Prostate gland (tissue), 2 donors: ENCODE results near the gene STK36.

DNA sequence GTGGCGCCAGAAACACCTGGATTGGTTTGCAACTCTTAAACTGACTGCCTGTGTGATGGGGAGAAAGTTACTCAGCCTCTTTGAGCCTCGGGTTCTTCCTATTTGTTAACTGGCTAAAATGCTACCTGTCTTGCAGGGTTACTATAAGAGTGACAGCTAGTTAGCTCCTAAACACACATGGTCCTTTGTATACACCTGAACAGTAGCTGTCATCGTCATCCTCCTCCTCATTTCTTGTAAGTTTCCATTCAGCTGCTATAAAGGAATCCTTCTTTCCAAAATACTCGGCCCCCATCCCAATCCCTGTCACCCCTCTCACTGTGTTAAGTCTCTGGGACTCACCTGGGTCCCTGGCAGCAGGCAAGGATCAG, 7.8 kb downstream of the PNKD start:
- PRO-cap = no peak
- RAMPAGE, long total RNA, 2 experiments = no peak in any of the 2 experiments

- PRO-cap = no peak
- RAMPAGE, long total RNA, 2 experiments = no peak in any of the 2 experiments
Measured at GRCh38 chr2:218294511-218294999, 2.3 kb upstream of the TMBIM1 start.

GRCh38 chr2:218394755-218395180, 4.9 kb upstream of the CTDSP1 start:
- PRO-cap = no peak
- RAMPAGE, long total RNA, 2 experiments = no peak in any of the 2 experiments

DNA sequence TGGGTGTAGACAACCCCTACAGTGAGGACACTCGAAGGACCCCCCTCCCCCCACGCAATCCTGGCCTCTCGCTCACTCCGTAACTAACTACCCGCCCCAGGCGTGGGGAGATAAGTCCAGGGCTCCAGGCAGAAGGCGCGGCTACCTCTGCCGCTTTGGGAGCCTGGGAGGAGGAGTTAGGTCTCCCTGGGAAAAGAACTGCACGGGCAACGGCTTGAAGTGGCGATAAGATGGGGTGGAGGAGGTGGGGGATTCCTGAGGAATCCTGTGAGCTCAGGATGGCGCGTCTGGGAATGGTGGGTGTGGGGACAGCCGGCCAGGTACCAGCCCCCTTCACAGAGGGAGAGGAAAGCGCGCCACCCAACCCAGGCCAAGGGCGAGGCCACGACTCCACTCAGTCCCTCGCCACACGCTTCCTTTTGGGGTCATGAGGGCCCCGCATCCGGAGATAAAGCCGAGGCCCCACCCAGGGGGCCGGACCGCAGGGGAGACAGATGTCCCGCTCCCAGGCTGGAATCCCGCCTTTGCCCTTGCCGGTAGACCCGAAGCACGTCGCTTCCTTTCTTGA, 1.9 kb upstream of the CTDSP1 start:
- PRO-cap = bidirectional peak, plus-strand start at position 113 of the sequence, minus-strand start at position 85 of the sequence; bidirectional peak, plus-strand start at position 183 of the sequence, minus-strand start at position 157 of the sequence; bidirectional peak, plus-strand start at position 521 of the sequence, minus-strand start at position 421 of the sequence
- RAMPAGE, long total RNA, 2 experiments = no peak in any of the 2 experiments

- PRO-cap = unidirectional peak, minus-strand start at chr2:218400936
- RAMPAGE, long total RNA, 2 experiments = no peak in any of the 2 experiments
Measured at GRCh38 chr2:218400828-218401661, 1.4 kb downstream of the CTDSP1 start.

GRCh38 chr2:218404637-218405036, 5.0 kb downstream of the CTDSP1 start:
- PRO-cap = no peak
- RAMPAGE, long total RNA, 2 experiments = no peak in any of the 2 experiments

GRCh38 chr2:218405037-218405743, 5.5 kb downstream of the CTDSP1 start:
- PRO-cap = no peak
- RAMPAGE, long total RNA, 2 experiments = no peak in any of the 2 experiments

GRCh38 chr2:218419291-218419663, 354 bp downstream of the VIL1 start:
- PRO-cap = no peak
- RAMPAGE, long total RNA, 2 experiments = no peak in any of the 2 experiments

DNA sequence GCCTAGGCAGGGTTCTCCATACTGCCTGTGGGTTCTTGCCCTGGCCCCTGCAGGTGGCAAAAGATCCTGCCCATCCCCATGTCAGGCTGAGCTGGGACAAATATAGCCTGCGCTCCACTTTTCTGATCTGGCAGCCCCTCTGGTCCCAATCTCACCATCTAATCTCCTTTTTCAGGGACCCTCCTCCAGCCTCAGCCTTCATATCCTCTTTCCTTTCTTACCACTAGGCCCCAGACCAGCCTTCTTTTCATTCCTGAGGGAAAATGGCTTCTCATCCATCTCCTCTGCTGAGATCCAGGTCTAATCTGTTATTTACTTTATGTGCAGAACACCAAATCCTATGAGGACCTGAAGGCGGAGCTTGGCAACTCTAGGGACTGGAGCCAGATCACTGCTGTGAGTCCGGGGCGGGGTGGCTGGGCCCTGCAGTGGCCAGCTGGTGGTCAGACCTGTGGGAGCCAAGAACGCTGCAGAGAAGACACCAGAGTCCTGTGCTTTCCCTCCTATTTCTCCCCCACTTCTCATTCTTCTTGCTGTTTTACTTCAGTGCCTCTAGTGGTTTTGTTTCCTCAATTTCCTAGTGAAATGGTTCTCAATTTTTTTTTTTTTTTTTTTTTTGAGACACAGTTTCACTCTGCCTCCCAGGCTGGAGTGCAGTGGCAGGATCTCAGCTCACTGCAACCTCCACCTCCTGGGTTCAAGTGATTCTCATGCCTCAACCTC, 19.6 kb downstream of the VIL1 start:
- PRO-cap = no peak
- RAMPAGE, long total RNA, 2 experiments = no peak in any of the 2 experiments

GRCh38 chr2:218569081-218569566, 485 bp downstream of the CNOT9 start:
- PRO-cap = no peak
- RAMPAGE, long total RNA, 2 experiments = no peak in any of the 2 experiments

- PRO-cap = no peak
- RAMPAGE, long total RNA, 2 experiments = no peak in any of the 2 experiments
Measured at GRCh38 chr2:218605365-218605850, 2.3 kb upstream of the PLCD4 start.

GRCh38 chr2:218655932-218656458, 3.4 kb downstream of the ZNF142 start:
- PRO-cap = no peak
- RAMPAGE, long total RNA, 2 experiments = no peak in any of the 2 experiments

- PRO-cap = no peak
- RAMPAGE, long total RNA, 2 experiments = no peak in any of the 2 experiments
Measured at GRCh38 chr2:218665673-218666415, 6.0 kb downstream of the RNF25 start.

- PRO-cap = bidirectional peak, plus-strand start at chr2:218672086, minus-strand start at chr2:218672002
- RAMPAGE, long total RNA, 2 experiments = start-site peak on the plus strand in 2 of 2 experiments, at chr2:218672034-218672339 at its widest, 22 to 55 reads per replicate; start-site peak on the minus strand in 2 of 2 experiments, at chr2:218671972-218671984 at its widest, 68 to 73 reads per replicate
Measured at GRCh38 chr2:218671846-218672955, at the start of gene STK36. TSS of gene STK36 (plus strand) at chr2:218672086.

- PRO-cap = no peak
- RAMPAGE, long total RNA, 2 experiments = no peak in any of the 2 experiments
Measured at GRCh38 chr2:218744927-218745586, 34.4 kb downstream of the TTLL4 start.

- PRO-cap = no peak
- RAMPAGE, long total RNA, 2 experiments = no peak in any of the 2 experiments
Measured at GRCh38 chr2:218755918-218756345, 26.0 kb upstream of the CYP27A1 start.

DNA sequence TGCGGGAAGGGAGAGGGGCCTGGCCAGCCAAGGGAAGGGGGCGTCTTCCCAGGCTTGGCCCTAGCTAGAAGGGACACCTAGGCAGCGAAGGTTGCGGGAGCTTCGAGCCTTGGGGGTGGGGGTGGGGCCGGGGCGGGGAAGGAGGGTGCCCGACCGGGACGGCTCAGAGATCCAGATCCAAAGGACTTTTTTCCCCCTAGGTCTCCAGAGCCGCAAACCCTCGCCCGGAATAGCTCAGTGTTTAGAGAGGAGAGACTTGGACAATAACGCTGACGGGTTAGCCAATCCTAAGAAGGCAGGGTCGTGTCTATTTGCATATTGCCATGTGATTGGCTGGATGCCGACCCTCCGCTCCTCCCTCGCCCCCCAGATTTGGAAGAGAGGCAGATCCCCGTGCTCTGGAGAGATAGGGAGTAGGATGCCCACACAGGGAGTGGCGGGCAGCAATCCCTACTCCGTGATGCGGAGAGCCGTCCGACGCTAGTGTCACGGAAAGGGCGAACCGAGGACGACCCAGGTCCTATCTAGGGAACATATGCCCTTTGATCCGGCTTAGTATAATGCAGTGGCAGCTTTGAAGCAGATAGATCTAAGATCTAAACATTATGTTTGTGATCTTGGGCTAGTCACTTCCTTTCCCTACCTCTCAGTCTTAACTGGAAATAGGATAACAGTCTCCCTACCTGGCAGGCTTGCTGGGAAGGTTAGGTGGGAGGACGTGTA, 1.3 kb downstream of the WNT6 start:
- PRO-cap = bidirectional peak, plus-strand start at position 403 of the sequence, minus-strand start at position 231 of the sequence
- RAMPAGE, long total RNA, 2 experiments = no peak in any of the 2 experiments

DNA sequence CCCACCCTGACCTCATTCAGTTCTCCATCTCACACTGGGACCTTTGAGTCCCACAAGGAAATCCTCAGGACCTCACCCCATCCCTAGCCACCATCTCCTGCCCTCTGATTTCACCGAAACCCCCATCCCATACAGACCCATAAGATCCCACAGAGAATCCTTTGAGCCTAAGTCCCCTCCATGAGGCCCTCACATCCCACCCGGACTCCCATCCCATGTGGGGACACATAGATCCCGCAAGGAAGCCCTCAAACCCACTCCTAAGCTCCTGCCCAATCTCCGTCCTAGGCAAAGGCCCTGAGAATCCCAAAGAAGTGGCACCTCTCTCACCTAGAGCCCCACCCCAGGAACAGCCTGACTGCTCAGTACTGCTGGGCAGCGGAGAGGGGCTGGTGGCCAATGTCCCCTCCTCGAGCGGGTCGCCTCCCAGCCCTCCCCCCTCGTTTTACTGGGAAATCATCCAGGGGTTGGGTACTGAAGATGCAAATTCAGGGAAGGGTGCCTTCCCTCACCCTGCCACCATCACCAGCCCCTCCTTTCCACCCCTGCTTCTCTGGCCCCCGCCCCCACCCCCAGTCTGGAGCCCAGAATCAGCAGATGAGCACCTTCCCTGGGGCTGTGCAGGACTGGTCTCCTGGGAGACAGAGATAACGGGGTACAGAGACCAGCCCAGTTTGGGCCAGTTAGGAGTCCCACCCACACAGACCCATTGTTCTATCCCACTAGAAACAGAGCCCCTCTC, 4.2 kb upstream of the CRYBA2 start:
- PRO-cap = no peak
- RAMPAGE, long total RNA, 2 experiments = no peak in any of the 2 experiments

DNA sequence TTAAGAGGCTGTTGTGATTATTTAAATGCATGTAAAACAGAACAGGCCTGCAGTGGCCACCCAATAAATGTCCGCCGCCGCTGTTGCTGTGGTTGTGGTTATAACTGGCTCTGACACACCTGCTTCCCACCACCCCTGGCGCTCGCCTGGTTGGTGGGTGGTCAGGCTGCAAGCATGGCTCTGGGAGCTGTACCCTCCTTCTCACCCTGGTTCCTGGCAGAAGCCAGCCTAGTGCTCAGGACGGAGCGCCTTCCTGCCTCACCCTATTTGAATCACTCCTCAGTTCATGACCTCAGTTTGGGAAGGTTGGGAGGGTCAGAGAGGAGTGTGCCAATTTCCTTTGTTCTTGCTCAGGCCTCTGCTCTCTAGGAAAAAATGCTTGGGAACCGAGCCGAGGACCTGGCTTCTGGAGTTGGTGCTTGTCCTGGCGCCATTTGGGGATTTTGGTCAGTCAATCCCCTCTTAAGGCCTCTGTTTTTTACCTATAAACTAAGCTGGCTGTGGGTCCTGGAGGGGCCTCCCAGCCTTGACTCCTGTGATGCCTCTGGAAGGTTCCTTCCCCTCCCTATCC, 5.3 kb upstream of the CRYBA2 start:
- PRO-cap = no peak
- RAMPAGE, long total RNA, 2 experiments = no peak in any of the 2 experiments

- PRO-cap = no peak
- RAMPAGE, long total RNA, 2 experiments = no peak in any of the 2 experiments
Measured at GRCh38 chr2:219081867-219082415, 21.2 kb upstream of the IHH start.